ENCODE data around the gene ZG16B.

- RRBS = 50% methylated on average over 1 of the region's 13 CpGs
Measured at GRCh38 chr16:2480925-2481514, 6.1 kb downstream of the TBC1D24 start.

GRCh38 chr16:2486967-2487506 is 12.1 kb downstream of the TBC1D24 start:
- RRBS = no CpG with 5 or more reads among the region's 23 CpGs

- RRBS = no CpG with 5 or more reads among the region's 20 CpGs
Measured at GRCh38 chr16:2511297-2511777, 2.4 kb upstream of the ATP6V0C start.

- RRBS = no CpG with 5 or more reads among the region's 22 CpGs
Measured at GRCh38 chr16:2538462-2538983, 702 bp downstream of the PDPK1 start.

- RRBS = no CpG with 5 or more reads among the region's 8 CpGs
Measured at GRCh38 chr16:2587825-2588321, 50.1 kb downstream of the PDPK1 start.

GRCh38 chr16:2699704-2700023 is 17.3 kb downstream of the KCTD5 start:
- RRBS = no CpG with 5 or more reads among the region's 7 CpGs

- RRBS = no CpG with 5 or more reads among the region's 5 CpGs
Measured at GRCh38 chr16:2704061-2704304, 16.0 kb downstream of the PRSS27 start.

GRCh38 chr16:2757088-2757722 is 4.8 kb downstream of the SRRM2 start:
- RRBS = no CpG with 5 or more reads among the region's 11 CpGs

DNA sequence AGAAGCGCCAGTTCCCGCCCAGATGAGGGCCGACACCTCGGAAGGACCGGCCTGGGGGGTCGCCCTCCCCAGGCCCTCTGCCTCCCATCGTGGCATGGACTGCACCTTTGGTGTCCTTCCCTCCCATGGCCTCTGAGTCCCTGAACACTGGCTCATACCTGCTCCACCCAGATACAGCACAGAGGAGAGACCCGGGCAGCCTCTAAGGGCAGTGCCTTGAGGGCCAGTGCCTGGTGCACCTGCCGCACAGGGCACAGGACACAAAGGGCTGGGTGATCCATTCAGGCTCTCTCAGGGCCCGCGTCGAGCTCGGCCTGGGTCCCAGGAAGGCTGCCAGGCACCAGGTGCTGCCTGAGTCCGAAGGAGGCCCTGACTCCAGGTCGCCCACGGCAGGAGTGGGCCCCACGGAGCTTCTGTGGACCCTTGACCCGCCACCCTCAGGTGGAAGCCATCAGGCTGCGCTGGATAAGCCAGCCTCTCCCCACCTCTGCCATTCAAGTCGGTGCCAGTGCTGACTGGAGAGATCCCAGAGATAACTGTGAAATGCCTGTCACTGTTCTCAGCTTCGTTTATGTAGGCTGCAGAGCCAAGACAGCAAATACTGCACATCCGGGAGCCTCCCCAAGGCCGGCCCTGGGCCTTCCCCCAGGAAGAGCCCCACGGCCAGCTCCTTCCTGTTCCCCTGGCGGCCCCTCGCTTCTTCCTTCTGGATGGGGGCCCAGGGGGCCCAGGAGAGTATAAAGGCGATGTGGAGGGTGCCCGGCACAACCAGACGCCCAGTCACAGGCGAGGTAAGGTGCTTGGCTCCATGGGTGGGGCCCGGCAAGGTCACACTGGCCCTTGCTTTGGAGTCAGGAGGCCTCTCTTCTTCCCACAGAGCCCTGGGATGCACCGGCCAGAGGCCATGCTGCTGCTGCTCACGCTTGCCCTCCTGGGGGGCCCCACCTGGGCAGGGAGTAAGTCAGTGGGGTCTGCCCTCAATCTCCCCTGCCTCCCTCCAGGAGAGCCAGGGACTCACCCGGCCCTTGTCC is at the start of gene ZG16B:
Gene ZG16B (plus strand): TSS at position 766 of the 1,031 bp plus-strand sequence.
- RRBS = 85% methylated on average over 10 of the region's 34 CpGs

DNA sequence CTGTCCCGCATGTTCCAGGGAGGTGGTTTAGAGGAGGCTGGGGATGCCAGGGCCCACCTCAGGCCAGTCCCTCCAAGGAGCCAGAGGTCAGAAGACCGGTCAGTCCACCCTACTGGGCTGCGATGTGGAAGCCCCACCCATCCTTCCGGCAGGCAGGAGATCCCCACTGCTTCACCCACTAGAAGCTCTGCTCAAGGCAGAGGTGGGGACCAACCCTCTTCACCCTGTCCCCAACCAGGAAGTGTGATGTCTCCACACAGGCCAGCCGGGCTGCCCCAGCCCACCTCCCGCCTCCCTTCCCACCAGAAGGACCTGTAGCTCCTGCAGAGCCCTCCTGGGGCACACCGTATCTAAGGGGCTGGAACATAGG is 11.8 kb downstream of the ZG16B start:
- RRBS = 78% methylated on average over 2 of the region's 7 CpGs

- RRBS = 63% methylated on average over 2 of the region's 9 CpGs
Measured at GRCh38 chr16:2855416-2856093, 2.4 kb downstream of the PRSS22 start.

GRCh38 chr16:2858465-2859130 is 628 bp upstream of the PRSS22 start:
- RRBS = 8% methylated on average over 5 of the region's 21 CpGs

GRCh38 chr16:2903790-2904724 is 7.7 kb upstream of the FLYWCH1 start:
- RRBS = 0% methylated on average over 4 of the region's 56 CpGs

GRCh38 chr16:2990945-2991298 is 10.7 kb upstream of the PKMYT1 start:
- RRBS = no CpG with 5 or more reads among the region's 10 CpGs

DNA sequence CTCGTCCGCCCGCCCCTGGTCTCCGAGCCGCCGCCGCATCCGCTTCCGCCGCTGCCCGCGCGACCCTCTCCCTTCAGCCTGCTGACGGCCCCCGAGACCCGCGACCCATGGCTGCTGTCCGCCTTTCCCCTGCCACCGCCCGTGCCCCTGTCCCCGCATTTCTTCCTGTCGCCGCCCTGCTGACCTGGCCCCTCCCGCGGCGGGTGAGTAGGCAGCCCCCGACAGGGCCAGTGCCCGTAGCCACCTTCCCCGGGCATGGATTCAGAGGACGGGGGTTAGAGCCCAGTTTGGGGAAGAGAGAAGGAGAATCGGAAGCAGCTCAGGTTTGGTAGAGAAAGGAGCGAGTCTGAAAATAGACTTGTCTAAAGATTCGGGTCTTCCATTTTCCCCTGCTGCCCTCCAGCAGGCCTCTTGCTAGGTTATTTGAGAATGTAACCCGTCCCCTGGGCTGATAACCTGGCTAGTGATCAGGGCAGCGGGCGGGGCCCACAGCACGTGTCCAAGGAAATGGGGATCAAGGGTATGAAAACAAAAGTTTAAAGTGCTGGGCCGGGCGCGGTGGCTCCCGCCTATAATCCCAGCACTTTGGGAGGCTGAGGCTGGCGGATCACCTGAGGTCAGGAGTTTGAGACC is 7.9 kb upstream of the CLDN9 start:
- RRBS = no CpG with 5 or more reads among the region's 42 CpGs

DNA sequence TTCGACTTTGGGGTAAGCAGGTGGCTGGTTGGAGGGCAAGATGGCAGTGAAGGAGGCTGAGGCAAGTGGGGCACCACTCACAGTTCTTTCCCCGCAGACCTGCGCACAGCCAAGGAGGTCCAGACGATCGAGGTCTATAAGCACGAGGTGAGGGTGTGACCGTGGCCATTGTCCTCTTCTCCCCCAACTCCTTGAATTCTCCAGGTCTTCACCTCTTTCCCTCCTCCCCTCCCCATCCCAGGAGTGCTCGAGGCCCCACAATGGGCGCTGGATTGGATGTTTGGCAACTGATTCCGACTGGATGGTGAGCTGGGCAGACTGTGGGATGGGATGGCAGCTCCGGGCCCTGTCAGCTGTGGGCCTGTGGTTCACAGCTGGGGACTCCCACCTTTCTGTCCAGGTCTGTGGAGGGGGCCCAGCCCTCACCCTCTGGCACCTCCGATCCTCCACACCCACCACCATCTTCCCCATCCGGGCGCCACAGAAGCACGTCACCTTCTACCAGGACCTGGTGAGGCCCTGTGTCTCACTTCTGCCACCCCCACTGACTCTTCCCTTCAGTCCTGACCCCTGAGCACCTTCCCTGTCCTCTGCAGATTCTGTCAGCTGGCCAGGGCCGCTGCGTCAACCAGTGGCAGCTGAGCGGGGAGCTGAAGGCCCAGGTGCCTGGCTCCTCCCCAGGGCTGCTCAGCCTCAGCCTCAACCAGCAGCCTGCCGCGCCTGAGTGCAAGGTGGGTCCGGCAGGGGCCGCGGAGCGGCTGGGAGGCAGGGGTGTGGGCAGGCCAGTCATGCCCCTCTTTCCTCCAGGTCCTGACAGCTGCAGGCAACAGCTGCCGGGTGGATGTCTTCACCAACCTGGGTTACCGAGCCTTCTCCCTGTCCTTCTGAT is 3.2 kb downstream of the THOC6 start:
- RRBS = 100% methylated on average over 5 of the region's 26 CpGs

DNA sequence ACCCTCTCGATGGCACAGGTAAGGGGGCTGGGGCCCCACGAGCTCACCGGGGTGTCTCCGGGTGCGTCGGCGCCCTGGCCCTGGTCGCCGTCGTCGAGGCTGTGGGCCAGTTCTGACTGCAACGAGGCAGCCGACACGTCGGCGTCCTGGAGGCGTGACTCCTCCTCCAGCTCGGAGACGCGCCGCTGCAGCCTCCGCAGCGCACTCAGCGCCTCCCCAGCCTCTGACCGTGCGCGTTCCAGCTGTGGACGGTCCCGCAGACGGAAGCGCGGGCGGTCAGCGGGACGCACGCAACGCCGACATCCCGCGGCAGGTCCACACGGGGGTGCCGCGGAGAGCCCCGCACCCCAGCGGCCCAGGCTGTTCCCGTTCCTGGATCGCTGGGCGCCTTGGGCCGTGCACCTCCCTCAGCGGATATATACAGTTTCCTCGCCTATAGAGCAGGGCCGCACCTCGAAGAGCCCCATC is 5.7 kb downstream of the THOC6 start:
- RRBS = no CpG with 5 or more reads among the region's 53 CpGs

GRCh38 chr16:3030062-3030558 is 6.3 kb downstream of the THOC6 start:
- RRBS = no CpG with 5 or more reads among the region's 14 CpGs

DNA sequence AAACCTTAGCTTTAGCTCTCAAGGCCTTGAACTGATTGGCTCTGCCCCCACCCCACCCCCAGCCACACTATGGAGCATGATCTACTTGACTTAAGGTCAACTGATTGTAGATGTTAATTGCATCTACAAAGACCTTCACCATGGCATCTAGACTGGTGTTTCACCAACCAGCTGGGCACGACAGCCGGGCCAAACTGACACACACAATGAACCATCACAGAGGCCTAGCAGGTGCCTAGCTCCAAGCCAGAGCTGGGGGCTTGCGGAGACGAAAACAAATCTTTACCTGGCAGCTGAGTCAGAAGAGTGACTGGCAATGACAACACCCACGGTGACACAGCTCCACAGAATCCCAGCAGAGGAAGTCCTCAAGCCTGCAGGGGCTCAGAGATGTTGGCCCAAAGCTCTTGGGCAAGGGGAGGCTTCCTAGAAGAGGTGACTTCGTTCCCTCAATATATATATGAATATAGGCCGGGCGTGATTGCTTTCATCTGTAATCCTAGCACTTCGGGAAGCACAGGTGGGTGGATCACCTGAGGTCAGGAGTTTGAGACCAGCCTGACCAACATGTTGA is 5.1 kb downstream of the MMP25 start:
- RRBS = no CpG with 5 or more reads among the region's 9 CpGs

- RRBS = no CpG with 5 or more reads among the region's 11 CpGs
Measured at GRCh38 chr16:3074727-3075508, 9.5 kb downstream of the IL32 start.

All from renal cortical epithelial cell (primary cell).